Islet of Langerhans (tissue), 1 donor: ENCODE measurements around a stretch of chr5.

DNA sequence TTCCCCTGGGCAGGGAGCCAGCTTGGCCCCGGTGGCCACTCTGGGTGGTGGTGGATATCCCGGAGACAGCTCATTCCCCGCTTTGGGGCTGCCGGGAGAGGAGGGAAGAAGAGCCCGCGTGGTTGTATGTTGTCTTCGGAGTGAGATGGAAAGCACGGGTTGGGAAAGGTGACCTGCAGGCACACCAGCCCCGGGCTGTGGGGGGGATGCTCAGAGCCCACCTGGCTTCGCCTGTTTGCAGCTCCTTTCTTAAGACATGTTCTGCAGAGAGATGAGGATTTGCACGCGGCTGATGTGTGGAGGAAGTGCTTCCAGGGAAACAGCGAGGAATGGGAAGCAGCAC is 84.6 kb upstream of the STC2 start:
- RRBS = 66% methylated on average over 5 of the region's 13 CpGs

DNA sequence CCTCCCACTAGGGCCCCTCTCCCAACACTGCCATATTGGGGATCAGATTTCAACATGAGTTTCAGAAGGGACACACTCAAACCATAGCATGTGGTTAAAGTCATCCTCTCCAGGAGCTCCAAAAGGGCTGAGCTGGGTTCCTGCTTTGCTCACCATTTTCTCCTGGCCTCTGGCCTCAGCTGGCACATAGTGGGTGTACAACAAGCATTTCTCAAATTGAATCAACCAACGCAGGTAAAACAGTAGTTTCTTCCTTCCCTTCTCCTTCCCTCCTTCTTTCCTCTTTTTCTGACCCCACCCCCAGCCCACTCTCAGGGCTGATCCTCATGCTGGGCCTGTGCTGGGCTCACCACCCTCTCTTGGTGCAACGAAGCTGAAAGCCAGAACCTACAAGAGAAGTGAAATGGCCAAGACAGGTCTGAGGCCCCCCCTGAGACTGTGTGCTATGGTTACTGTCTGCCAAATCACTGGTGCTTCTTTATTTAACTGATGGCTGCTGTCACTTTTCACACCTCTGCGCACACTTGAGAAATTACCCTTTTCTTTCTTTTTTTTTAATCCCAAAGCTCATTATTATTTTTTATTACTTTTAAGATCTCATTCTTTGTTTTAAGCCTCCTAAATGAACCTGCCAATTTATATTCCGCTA is 53.0 kb upstream of the BOD1 start:
- RRBS = no CpG with 5 or more reads among the region's 4 CpGs

- RRBS = 0% methylated on average over 3 of the region's 15 CpGs
Observed at GRCh38 chr5:173689600-173690422, 73.4 kb upstream of the BOD1 start.

- RRBS = no CpG with 5 or more reads among the region's 3 CpGs
Observed at GRCh38 chr5:173767319-173767556, 120.9 kb upstream of the CPEB4 start.

- RRBS = no CpG with 5 or more reads among the region's 7 CpGs
Observed at GRCh38 chr5:173772343-173772808, 115.8 kb upstream of the CPEB4 start.

- RRBS = no CpG with 5 or more reads among the region's 7 CpGs
Observed at GRCh38 chr5:173791692-173792412, 96.3 kb upstream of the CPEB4 start.

GRCh38 chr5:173822383-173822772 is 65.8 kb upstream of the CPEB4 start:
- RRBS = no CpG with 5 or more reads among the region's 5 CpGs

GRCh38 chr5:173855440-173856110 is 32.6 kb upstream of the CPEB4 start:
- RRBS = no CpG with 5 or more reads among the region's 10 CpGs

DNA sequence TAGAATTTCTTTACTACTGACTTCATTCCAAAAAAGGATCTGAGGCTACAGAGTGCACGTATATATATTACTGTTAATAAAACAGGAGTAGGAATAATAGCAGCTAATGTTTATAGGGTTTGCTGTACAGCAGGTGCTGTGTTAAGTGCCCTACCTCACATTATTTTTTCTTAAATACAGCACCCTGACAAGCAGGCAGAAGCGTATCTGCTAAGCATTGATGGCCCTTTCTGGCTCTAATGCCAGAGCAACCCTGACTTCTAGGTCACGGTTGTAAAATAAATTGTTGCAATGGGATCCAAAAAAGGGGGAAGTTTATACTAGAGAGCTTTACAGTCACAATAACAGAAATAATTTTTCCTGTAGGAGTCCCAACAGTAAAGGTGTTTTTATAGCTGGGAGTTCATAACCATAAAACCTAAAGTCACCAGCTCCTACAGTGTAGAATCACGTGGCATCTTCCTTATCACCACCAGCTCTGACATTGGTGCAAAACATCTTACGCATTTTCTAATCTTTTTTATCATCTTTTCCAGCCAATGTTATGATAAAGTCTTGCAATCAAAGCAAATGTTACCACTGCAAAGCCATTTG is 29.7 kb upstream of the CPEB4 start:
- RRBS = no CpG with 5 or more reads among the region's 5 CpGs

DNA sequence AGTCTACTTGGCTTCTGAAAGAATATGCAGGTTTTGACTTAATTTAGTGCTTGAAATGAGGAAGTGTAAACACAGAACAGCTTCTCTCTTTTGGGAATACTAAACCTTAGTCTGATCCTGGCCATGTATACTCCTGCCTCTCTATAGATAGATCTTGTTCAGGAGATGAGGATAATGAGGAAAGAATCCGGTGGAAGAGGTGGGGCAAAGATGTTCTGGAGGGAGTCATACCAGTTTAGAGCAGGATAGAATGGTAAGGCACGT is 19.9 kb downstream of the CPEB4 start:
- RRBS = no CpG with 5 or more reads among the region's 2 CpGs

GRCh38 chr5:173972548-173973592 is 16.1 kb upstream of the C5orf47 start:
- RRBS = 15% methylated on average over 2 of the region's 40 CpGs

DNA sequence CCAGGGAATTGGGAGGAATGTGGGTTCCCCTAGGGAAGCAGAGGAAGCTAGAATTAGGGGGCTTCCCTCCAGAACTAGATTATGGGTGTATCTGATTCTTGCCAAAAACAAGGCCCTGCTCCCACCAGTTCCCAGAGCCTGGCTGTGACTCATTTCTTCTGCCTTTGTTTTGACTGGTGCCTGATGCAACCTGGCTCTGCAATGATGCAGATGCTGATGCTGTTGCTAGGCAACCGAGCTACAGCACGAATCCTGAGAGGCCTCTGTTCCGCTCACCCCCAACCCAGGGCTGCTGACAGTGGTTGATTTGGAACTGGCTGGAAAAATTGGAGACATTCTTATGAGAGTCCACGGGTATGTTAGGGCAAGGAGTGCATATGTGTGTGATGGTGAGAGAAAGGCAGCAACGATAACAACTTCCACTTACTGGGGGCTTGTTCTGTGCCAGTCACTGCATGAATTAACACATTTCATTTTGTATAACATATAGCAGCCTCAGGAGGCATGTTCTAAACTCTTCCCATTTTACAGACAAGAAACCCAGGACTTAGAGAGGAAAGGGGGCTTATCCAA is 100.4 kb downstream of the NSG2 start:
- RRBS = no CpG with 5 or more reads among the region's 5 CpGs

DNA sequence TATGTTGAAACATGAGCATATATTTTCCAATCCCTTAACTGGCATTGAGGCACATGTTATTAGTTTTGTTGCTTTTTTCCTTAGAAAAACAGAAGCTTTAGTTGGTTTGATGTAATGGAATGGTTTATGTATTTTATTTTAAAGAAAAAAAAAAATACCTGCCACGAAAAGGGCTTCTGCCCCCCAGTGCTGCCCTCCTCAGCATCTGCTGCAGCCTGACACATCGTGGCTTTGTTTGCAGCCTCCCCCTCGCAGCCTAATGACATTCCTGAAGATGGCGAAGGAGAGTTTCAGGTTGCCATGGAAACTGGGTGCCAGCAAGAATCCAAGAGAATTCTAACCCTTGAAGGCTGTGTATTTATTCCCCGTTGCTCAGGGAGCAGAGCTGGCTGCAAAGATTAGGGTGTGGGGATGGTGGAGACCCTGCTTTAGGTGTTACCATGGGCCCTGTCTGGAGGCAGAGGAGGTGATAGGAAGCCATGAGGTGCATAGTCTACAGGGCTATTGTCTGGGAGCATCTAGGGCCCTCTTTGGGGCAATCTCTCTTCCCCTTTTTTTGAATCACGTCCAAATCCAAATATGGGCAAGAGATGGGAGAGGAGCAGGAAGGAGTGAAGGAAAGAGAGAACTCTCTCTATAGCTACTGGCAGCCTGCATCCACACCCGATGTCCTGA is 126.7 kb downstream of the NSG2 start:
- RRBS = no CpG with 5 or more reads among the region's 7 CpGs

DNA sequence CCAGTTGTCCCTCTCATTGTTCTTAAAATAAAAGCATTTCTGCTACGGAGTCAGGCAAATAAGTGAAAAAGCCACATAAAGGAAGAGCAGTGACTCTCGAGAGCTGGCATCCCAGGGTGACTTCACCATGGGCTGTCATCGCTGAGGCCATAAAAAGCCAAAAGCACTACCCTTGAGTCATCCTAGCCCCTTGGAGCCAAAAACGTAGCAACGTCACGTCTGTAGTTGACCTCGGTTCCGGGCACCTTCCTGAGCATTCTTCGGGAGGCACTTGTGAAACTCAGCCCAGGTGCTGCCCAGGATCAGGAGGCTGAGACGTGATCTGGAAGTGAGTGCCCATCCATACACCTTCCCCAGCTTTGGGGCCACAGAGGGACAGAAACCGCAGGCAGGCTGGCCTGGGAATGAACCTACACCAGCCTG is 290.5 kb downstream of the NSG2 start:
- RRBS = no CpG with 5 or more reads among the region's 11 CpGs

DNA sequence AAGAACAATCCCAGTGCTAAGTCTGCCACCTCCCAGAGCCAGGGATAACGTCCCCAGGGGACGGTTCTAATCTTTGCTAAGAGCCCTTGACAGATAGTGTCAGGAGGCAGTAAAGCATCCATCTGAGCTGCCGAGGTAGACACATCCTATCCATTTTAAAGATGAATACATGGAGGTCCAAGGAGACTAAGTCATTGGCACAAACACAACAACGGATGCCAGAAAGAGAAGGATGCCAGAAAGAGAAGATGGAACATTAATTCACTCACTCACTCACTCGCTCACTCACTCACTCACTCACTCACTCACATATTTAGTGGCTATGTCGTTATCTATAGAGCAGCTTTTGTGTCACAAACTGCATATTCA is 298.3 kb upstream of the MSX2 start:
- RRBS = no CpG with 5 or more reads among the region's 6 CpGs

- RRBS = no CpG with 5 or more reads among the region's 8 CpGs
Observed at GRCh38 chr5:174636122-174636588, 88.2 kb upstream of the MSX2 start.

GRCh38 chr5:174750887-174752205 is 27.0 kb downstream of the MSX2 start:
- RRBS = 5% methylated on average over 15 of the region's 97 CpGs

DNA sequence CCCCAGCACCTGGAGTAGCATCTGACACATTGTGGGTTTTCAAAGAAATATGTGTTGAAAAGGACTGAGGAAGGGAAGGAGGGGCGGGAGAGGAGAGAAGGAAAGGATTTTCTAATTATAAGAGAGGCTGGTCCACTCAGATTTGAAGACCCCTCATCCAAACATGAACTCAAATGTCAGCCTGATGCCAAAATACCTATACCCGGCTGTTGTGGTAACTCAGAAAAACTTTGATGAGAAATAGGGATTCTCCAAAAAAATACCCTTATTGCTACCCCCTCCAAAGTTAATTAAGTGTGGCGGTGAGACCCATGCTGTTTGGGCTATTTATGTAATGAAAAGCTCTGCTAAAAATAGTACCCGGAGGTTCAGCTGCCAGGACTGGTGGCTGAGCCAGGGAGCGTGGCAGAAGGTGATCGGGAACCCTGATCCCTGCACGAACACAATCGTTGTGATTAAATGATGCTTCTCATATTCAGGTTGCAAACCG is 23.0 kb downstream of the HRH2 start:
- RRBS = no CpG with 5 or more reads among the region's 9 CpGs

DNA sequence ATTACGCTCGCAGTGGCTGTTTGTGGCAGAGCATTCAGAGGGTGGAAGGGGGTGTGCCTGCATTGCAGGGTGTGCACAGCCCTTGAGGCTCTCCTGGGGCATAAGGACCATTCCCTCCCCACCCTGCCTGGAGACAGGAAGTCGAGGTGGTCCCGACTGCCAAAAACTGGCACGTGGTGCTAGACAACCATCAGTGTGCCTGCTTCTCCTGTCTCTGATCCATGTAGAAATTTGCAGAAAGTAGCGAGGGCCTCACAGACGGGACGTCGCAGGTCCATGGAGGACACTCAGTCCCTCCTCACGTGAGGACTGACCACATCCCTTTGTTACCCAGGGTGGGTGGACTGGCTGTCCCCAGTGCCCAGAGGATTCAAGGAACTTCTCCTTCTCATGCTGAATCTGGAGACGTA is 35.3 kb downstream of the HRH2 start:
- RRBS = no CpG with 5 or more reads among the region's 11 CpGs

DNA sequence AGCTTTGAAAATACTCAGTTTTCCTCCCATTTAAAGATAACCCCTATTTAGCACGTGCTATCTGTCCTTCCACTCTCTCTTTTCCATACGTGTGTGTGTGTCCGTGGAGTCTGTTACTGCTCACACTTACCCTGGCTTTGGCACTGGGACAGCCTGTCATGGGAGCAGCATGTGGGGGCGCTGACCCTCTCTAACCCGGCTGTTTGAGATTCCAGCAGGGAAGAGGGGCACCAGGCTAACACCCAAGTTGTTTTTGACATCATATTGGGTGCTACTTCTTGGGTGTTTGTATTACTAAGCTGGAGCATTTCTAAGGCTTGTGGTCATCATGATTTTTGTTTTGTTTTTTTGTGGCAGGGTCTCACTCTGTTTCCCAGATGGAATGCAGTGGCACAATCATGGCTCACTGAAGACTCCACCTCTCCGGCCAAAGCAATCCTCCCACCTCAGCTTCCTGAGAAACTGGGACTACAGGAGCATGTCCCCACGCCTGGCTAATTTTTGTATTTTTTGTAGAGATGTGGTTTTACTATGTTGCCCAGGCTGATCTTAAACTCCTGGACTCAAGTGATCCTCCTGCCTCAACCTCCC is 56.9 kb upstream of the SIMC1 start:
- RRBS = no CpG with 5 or more reads among the region's 7 CpGs